GM23248 (cell line): ENCODE results near the gene LBH.

GRCh38 chr2:30148168-30148546, 1.4 kb downstream of the YPEL5 start:
- RAMPAGE, long total RNA: no peak

DNA sequence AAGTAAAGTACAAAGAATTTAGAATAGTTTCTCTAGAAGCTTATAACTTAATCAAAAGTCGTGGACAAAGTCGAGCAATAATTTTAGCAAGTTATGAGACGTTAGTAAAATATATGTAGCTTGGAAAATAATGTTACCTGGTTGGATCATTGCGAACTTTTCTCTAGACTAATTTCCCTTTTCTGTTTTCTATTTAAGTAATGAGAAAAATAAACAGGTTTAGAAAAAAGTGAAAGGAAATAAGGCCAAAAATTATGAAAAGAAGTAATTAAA, 1.7 kb downstream of the YPEL5 start:
- RAMPAGE, long total RNA: no peak

- RAMPAGE, long total RNA: no peak
Observed at GRCh38 chr2:30161982-30162537, 15.3 kb downstream of the YPEL5 start.

DNA sequence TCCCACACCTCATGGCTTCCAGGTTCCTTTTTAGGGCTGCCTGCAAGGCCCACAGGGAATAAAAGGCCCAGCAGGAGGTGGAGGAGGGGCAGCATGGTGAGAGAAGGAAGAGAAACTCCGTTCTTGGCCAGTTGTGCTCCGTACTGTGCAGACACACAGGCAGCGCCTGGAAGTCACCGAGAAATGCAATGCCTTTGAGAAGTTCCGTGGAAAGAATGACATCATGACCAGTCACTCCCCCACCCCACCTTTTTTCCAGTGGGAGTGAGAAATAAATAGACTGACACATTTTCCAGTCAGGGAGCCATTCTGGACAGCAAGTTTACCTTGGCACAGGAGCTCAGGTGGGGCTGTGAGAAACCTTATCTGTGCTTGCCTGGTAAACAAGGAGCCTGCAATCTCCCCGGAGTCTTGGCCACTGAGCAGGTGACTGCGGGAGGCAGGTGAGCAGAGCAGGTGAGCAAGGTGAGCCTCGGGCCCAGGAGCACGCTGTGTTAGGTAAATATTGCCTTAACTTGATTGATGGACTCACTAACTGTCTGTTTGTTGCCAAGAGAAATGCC, 13.6 kb upstream of the LBH start:
- RAMPAGE, long total RNA: no peak

- RAMPAGE, long total RNA: no peak
Observed at GRCh38 chr2:30231474-30231611, at the start of gene LBH. TSS of gene LBH (plus strand) at chr2:30231534.

DNA sequence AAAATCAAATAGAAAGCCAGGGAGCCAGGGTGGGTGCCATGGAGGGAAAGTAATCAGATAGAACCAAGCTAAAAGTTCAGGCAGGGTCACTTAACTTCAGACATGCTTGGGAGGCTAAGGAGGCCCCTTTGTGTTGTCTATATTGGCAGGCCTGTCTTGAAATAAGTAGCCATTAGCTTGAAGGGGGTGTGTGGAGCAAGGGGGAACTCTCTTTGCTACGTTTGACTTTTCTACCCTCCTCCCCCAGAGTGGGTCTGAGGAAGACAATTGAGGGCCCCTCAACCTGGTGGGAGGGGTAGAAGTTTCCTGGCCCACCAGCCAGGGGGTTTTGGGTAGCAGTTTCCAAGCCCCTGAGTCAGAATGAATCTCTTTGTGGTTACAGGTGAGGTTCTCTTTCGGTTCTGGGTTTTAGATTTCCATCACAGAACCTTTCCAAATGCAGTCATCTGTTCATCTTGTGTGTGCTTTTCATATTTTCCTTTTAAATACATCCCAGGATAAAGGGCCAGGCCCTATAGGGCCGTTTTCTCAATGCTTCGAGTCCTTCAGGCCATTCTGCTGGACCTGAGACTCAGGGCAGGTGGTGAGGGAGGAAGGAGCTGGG, 4.5 kb downstream of the LBH start:
- RAMPAGE, long total RNA: no peak

DNA sequence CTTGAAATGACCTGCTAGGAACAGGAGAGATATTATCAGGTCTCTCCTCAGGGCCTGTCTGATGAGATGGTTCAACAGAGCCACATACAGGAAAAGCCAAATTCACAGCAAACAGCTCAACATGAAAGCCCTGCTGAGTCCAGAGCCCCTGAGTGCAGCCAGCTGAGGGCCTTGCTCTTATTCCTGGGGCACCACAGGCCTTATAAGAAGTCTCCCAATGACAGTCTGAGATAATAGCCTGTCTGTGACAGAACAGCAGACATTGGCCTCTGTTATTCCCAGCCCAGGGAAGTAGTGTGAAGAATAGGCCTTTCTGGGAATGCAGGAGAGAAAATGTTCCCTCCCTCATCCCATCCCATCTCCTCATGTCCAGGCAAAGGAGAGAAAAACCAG, 69.0 kb downstream of the LBH start:
- RAMPAGE, long total RNA: no peak

DNA sequence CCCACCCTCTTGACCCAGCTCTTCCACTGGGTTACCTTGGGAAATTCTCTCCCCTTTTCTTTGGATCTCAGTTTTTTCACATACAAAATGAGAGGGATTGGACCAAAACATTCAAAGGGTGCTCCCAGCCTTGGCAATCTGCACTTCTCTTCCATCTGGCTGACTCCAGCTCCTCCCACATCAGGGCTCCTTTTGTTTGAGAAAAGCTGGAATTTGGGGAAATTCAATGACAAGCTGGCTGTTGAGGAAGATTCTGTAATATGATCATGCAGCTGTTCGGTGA, 42.8 kb upstream of the LCLAT1 start:
- RAMPAGE, long total RNA: no peak

DNA sequence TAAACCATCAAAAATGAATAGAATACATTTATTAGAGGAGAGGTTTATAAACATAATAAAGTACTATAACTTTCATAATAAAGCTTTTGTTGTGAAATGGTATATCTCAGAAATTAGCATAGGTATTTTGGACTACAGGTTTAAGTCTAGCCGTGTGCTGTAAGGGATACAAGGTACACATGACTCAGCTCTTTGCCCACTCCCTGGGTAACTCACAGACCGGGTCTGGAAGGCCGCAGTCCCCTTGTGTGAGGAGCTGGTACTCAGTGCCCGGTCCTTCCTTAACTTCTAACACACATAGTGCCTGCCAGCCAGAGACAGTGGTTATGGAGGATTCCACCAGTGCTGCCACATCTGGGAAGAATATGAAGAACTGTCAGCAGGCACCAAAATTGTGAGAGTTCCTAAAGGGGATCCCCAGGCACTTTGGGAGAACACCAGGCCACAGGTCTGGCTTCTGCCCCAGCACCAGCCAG, 29.2 kb downstream of the CAPN13 start:
- RAMPAGE, long total RNA: no peak

- RAMPAGE, long total RNA: no peak
Observed at GRCh38 chr2:31266059-31266973, 32.4 kb downstream of the EHD3 start.

- RAMPAGE, long total RNA: no peak
Observed at GRCh38 chr2:31293273-31293688, 59.3 kb downstream of the EHD3 start.

DNA sequence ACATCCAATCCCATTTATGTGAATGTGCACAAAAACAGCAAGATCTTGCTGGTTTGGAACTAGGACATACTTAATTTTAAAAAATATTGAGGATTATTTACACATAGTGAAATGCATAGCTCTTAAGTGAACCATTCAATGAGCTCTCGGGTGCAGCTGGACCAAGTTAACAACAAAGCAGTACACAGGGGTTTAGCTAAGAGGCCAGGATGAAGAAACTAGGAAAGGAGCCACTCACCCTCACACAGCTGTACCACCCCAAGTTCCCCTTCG, 85.2 kb downstream of the EHD3 start:
- RAMPAGE, long total RNA: no peak

GRCh38 chr2:31578154-31578924, 2.4 kb downstream of the SRD5A2 start:
- RAMPAGE, long total RNA: no peak

- RAMPAGE, long total RNA: no peak
Observed at GRCh38 chr2:31876071-31877021, 134.5 kb downstream of the MEMO1 start.

GRCh38 chr2:32166062-32167000, 667 bp downstream of the SLC30A6 start:
- RAMPAGE, long total RNA: no peak

- RAMPAGE, long total RNA: no peak
Observed at GRCh38 chr2:32203472-32204050, 37.9 kb downstream of the SLC30A6 start.

- RAMPAGE, long total RNA: no peak
Observed at GRCh38 chr2:32284126-32285162, 6.7 kb downstream of the YIPF4 start.

- RAMPAGE, long total RNA: no peak
Observed at GRCh38 chr2:32401084-32401822, 44.4 kb downstream of the BIRC6 start.

DNA sequence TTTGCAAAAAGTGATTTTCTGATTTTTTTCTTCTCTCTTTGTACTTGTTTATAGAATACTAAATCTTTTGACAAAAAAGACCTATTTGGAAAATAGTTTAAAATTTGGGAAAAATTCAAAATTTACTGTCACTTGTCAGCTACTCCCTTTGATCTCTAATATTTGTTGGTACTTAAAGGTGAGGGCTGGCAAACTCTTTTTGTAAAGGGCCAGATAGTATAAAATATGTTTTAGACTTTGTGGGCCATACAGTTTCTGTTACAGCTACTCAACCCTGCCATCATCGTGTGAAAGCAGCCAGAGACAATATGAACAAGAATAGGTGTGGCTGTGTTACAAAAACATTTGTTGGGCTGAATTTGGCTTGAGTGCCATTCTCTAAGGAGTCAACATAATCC, 190.5 kb downstream of the LTBP1 start:
- RAMPAGE, long total RNA: no peak

DNA sequence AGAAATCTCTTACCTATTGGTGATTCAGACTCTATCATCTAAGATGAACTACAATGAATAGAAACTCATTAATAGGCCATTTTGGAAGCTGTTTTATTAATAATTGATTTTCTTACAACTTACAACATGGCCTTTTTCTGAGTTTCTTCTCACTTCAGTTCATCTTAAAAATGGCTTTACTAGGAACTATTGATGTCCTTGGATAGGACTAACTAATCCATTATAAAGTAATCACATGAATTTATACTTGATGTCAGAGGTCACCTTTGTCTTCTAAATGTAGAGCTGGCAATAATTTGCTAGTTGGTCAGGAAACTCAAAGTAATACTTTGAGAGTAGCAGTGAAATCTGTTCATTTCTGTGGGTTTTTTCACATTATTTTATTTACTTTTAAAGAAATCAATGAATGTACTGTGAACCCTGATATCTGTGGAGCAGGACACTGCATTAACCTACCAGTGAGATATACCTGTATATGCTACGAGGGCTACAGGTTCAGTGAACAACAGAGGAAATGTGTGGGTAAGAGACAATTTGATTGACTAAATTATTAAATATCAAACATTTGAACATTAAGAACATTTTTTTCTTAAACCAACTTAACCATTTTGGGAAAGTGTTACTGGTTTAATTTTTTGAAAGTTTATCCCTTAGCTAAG, 203.1 kb upstream of the RASGRP3 start:
- RAMPAGE, long total RNA: no peak